Kidney epithelial cell (primary cell): Measurements from ENCODE around the gene UBR7.

GRCh38 chr14:92490142-92490907 is 23.3 kb upstream of the RIN3 start:
- RAMPAGE, long total RNA: no peak
- RRBS: 95% methylated on average over 3 of the region's 20 CpGs

GRCh38 chr14:92540466-92541219 is 27.1 kb downstream of the RIN3 start:
- RAMPAGE, long total RNA: no peak
- RRBS: no CpG with 5 or more reads among the region's 7 CpGs

DNA sequence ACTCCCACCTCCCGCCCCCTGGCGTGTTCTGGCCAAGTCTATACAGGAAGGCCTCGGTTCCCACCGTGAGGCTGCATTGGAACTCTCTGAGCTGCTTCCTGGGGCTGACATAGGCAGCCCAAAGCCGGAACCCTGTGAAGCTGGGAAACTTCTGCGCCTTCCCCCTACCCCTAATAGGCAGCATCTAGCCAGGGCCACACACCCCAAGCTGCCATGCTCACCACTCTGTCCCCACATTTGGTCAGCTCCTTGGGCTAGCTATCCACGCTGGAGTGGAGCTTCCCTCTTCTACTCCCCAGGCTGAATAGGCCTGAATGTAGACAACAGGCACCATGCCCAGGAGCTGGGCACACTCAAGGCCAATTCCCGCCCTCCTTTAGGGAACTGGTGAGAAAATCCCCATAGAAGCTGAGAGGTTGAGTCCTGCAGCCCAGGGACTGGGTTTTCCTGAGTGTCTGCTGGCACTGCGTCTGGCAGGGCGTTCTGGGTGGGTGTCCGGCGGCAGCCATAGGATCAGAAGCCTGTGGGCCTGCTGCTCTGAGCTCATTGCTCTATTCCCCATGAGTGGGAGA is 35.8 kb downstream of the RIN3 start:
- RAMPAGE, long total RNA: no peak
- RRBS: no CpG with 5 or more reads among the region's 12 CpGs

DNA sequence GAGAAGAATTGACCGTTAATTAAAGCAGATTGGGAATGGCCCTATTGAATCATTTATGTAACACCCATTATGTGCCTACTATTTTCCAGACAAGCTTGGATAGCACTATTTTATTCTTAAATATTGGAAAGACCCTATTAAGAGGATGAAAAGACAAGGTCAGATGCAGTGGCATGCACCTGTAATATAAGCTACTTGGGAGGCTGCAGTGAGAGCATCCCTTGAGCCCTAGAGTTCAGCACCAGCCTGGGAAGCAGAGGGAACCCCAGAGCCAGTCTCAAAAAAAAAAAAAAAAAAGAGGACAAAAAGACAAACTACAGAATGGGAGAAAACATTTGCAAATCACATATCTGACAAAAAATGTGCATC is 92.3 kb downstream of the RIN3 start:
- RAMPAGE, long total RNA: no peak
- RRBS: no CpG with 5 or more reads among the region's 1 CpG

DNA sequence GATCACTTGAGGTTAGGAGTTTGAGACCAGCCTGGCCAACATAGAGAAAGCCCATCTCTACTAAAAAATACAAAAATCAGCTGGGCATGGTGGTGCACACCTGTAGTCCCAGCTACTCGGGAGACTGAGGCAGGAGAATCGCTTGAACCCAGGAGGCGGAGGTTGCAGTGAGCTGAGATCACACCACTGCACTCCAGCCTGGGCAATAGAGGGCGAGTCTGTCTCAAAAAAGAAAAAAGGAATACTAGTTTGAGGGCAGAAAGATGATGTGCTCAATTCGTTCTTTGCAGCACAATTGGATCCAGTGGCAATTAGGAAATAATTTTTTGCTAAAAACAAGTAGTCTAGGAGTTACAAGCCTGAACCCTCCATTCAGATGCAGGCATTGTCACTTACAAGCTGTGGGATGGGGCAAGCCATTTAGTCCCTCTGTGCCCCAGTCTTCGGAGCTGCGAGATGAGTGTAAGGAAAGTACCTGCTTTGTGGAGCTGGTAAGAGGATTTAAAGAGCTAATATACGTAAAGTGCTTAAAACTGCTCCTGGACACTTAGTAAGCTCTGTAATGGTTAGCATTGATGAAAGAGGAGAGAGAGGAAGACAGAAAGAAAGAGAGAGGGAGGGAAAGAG is 112.7 kb downstream of the LGMN start:
- RAMPAGE, long total RNA: no peak
- RRBS: no CpG with 5 or more reads among the region's 8 CpGs

- RAMPAGE, long total RNA: no peak
- RRBS: 71% methylated on average over 5 of the region's 39 CpGs
These were observed 96.3 kb downstream of the LGMN start for GRCh38 chr14:92651838-92652897.

GRCh38 chr14:92653317-92653816 is 95.1 kb downstream of the LGMN start:
- RAMPAGE, long total RNA: no peak
- RRBS: no CpG with 5 or more reads among the region's 15 CpGs

DNA sequence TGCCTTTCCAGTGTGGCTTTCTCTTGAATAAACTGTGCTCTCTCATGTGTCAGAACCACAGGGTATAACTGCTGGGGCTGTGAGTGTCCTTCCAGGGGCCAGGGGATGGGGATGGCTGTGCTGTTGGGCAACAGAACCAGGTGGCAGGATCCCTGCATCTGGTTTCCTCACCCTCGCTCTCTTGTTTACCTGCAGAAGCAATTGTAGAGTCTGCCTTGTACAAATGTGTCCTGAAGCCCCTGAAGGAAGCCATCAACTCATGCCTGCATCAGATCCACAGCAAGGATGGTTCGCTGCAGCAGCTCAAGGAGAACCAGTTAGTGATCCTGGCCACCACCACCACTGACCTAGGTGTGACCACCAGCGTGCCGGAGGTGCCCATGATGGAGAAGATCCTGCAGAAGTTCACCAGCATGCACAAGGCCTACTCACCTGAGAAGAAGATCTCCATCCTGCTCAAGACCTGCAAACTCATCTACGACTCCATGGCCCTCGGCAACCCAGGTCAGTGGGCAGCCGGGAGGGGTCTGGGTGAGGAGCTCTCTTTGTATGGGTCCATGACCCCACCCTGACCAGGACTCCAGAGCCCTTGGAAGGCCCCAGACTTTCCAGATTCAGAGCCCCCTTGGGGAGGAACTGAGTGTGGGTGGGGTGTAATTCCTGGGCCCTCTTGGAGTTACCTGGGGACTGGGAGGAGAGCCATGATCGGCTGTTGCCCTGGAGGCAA is 89.3 kb downstream of the LGMN start:
- RAMPAGE, long total RNA: no peak
- RRBS: no CpG with 5 or more reads among the region's 8 CpGs

- RAMPAGE, long total RNA: no peak
- RRBS: 4% methylated on average over 8 of the region's 98 CpGs
These were observed 60.5 kb downstream of the LGMN start for GRCh38 chr14:92687505-92688663.

GRCh38 chr14:92688744-92689041 is 59.7 kb downstream of the LGMN start:
- RAMPAGE, long total RNA: no peak
- RRBS: no CpG with 5 or more reads among the region's 12 CpGs

- RAMPAGE, long total RNA: no peak
- RRBS: no CpG with 5 or more reads among the region's 1 CpG
These were observed 55.5 kb downstream of the LGMN start for GRCh38 chr14:92692932-92693296.

DNA sequence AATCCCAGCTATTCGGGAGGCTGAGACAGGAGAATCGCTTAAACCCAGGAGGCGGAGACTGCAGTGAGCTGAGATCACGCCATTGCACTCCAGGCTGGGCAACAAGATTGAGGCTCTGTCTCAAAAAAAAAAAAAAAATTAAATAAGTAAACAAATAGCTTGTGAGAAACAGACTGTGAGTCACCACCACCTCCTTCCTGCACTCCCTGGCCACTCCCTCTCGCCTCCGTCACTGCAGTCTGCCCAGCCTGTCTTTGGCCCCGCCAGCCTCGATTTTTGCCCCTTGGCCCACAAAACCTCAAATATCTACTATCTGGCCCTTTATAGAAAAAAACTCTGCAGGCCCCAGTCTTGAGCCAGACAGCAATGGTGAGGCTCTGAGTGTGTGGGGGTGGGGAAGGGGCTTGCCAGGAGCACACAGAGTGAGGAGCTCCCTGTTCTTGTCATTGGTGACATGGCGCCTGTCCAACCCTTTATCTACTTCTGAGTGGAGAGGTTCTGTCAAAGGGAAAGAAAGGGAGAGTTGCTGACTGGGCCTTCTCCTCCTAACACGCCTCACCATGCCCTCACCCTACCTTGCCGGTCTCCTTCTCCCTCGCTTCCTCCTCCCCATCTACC is 22.2 kb downstream of the LGMN start:
- RAMPAGE, long total RNA: no peak
- RRBS: no CpG with 5 or more reads among the region's 12 CpGs

- RAMPAGE, long total RNA: no peak
- RRBS: no CpG with 5 or more reads among the region's 10 CpGs
These were observed 6.5 kb downstream of the CHGA start for GRCh38 chr14:92929461-92929868.

DNA sequence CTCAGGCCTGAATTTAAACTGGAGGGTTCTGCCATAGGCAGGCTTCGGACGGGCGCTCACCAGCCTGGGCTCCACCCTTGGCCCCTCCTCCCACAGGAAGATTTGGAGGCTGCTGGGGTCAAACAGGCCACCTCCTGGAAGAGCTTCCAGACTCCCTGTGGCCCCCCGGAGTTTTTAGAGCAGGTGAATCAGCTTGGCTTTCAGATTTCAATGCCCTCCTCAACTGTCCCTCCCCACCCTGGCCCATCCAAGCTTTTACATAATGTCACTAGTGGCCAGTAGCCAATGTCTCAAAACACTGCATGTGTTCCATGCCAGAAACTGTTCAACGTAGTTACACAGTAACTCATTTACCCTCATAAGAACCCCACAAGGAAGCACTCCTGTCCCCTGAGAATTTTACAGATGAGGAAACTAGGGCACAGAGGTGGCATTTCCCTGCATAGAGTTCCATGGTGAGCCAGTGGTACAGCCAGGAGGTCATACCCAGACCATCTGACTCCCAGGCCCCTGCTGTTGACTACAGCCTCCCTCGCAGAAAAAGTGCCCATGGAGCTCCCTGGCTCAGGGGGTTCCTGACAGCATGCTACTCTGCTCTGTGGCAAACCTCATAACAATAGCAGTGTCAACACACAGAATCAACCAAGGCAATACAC is 41.8 kb downstream of the CHGA start:
- RAMPAGE, long total RNA: no peak
- RRBS: no CpG with 5 or more reads among the region's 6 CpGs

DNA sequence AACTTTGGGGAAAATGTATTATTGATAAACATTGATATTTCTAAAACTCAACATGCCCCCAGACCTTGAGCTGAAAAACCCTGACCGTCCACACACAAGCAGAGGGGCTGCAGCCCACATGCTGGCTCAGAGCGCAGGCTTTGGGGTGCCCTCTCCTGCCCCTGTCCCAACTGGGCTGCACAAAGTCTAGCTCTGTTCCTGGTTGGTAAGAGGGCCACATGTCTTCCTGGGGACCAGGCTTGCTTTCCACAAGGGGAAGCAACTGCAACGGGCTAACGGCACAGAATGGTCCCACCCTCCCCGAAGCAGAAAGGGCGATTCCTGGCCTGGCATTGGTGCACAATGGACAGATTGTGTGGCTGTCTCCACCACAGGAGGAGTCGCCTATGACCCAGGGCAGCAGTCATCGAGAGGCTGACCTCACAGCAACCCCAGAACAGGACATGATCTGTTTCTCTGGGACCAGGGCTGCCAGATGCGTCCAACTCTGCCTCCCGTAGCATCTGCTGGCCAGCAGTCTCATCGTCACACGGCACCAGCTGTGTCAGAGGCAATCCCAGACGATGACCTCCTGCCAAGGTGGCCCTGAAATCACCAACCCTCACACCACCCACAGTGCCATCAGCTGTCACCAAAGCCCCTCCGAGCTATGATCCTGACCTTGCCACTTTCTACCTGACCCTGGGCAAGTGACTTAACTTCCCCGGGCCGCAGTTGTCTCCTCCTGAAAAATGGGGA is 86.5 kb downstream of the CHGA start:
- RAMPAGE, long total RNA: no peak
- RRBS: no CpG with 5 or more reads among the region's 16 CpGs

DNA sequence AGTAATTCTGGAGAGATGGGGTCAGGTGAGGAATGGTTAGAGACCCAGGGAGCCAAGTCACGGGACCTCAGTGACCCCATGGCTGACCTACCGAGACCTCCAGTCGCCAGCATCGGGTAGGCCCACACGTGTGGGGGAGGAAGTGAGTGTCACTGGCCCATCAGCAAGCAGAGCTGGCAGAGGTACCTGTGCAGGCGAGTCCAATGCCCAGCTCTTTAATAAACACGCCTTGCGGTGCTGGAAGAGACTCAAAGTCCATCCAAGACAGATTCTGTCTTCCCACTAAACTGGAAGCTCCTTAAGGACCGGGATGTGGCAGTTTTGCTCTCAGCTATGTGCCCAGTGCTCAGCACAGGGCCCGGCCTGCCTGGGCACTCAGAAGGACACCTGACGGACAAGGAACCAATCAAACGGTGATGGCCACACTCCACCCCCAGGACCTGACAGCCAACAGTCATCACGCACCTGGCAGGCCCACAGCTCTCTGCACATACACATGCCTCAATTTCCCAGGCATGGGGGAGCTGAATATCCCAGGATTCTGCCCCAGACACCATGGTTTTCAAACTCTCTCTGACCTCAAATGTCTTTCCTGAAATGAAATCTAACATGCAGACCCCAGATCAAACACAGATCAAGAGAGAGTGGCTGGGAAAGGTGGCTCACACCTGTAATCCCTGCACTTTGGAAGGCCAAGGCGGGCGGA is 64.9 kb downstream of the ITPK1 start:
- RAMPAGE, long total RNA: no peak
- RRBS: 92% methylated on average over 2 of the region's 15 CpGs

DNA sequence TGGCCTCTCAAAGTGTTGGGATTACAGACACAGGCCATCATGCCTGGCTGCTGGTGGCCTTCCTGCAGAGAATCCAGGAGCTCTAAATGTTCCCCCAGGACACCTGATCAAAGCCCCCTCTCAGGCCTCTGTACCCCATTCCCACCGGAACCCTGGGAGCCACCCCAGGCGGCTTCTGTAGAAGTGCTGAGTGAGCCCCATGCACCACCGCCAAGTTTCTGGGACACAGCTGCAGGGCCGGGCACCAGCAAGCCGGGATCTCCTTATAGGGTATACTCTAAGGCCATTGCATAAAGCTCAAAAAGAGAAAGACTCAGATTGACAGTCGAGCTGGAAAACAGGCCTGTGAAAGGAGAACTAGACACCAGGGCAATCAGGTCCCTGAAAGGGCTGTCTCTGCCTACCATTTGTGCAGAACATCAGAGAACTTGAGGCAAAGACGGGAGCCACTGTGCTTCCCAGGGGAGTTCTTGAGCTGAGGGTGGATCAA is 51.3 kb downstream of the ITPK1 start:
- RAMPAGE, long total RNA: no peak
- RRBS: 95% methylated on average over 2 of the region's 7 CpGs

- RAMPAGE, long total RNA: no peak
- RRBS: no CpG with 5 or more reads among the region's 9 CpGs
These were observed 16.7 kb upstream of the ITPK1 start for GRCh38 chr14:93132299-93132898.

- RAMPAGE, long total RNA: no peak
- RRBS: no CpG with 5 or more reads among the region's 4 CpGs
These were observed 2.8 kb downstream of the MOAP1 start for GRCh38 chr14:93181955-93182332.

DNA sequence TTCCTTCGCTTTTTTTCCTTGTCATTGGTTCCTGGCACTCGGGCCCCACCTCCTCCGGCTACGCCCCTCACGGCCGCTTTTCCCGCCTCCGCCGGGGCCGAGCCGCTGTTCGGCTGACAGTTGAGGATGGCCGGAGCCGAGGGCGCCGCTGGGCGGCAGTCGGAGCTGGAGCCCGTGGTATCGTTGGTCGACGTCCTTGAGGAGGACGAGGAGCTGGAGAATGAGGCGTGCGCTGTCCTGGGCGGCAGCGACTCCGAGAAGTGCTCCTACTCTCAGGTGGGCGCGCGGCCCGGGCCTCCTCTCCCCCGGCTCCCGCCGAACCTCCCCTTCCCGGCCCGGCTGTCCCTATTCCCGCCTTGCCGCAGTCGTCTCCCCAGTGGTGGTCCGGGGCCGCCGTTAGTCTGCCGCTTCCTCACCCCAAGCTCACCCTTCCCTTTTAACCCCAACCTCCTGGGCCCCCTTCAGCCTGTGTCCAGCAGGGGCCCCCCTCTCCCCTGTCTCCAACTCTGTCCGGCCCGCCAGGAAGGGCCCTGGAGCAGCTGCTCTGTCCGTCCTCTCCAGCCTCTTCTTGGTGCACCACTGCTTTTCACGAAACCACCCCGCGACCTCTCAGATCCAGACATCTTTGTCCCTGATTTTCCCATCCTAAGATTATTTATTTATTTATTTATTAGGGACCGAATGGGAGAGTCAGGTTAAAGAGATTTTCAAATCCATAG is at the start of gene UBR7:
UBR7 (plus strand) TSS at position 91 of the 719 bp plus-strand sequence.
- RAMPAGE, long total RNA: start-site peak on the plus strand centred at position 105 of the sequence, 11 bp wide, 45 and 53 reads in 2 replicates
- RRBS: 1% methylated on average over 5 of the region's 51 CpGs